HT-29 (cell line): Measurements from ENCODE around the genes GPR152, TBX10 and ALDH3B1.

GRCh38 chr11:67270077-67271151 is 4.1 kb downstream of the GRK2 start:
- RAMPAGE, long total RNA, result no peak

GRCh38 chr11:67304451-67305127 is 1.3 kb downstream of the SSH3 start:
- RAMPAGE, long total RNA, result no peak

DNA sequence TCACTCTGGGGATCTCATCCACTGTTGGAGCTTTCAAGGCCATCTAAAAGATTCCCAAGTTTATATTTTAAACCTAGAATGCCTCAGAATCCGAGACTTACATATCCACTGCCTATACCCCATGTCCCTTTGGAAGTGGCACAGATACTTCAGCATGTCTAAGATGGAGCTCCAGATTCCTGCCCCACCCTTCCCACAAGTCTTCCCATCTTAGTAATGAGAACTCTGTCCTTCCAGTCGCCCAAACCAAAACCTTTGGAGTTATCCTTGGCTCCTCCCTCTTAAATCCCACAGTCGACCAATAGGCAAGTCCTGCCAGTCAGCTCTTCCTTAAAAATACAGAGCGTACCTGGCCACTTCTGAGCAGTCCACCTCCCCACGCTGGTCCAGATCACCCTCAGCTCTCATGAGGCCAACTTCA is 4.3 kb downstream of the POLD4 start:
- RAMPAGE, long total RNA, result no peak

DNA sequence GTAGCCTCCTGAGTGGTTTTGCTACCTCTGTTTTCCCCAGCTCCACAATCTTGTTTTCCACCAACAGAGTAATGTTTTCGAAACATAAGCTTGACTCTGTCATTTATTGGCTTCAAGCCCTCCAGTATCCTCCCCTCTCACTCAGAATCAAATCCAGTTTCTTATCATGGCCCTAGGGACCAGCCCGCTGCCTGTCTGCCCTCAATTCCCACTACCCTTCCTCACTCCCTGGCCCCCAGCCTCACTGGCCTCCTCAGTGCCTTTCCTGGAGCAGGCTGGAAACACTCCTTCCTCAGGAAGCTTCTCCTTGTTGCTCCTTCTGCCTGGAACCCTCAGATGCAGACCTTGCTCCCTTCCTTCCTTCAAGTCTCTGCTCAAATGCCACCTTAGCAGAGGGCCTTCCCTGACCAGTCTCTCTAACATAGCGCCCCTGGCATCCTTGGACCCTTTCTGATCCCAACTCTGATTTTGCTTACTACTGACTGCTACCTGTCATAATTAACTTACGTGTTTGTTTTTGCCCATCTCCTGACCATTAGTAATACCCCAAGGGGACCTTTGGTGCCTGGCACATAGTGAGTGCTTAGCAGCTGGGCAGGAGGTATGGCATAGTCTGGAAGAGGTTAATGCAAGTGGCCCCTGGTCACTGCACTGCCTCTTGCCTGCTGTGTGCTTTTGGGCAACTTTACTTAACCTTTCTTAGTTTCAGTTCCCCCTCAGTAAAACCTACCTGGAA is 3.7 kb downstream of the POLD4 start:
- RAMPAGE, long total RNA, result no peak

GRCh38 chr11:67354204-67355096 is 1.1 kb upstream of the POLD4 start:
- RAMPAGE, long total RNA, result no peak

GRCh38 chr11:67356736-67357839 is 3.7 kb upstream of the POLD4 start:
- RAMPAGE, long total RNA, result no peak

DNA sequence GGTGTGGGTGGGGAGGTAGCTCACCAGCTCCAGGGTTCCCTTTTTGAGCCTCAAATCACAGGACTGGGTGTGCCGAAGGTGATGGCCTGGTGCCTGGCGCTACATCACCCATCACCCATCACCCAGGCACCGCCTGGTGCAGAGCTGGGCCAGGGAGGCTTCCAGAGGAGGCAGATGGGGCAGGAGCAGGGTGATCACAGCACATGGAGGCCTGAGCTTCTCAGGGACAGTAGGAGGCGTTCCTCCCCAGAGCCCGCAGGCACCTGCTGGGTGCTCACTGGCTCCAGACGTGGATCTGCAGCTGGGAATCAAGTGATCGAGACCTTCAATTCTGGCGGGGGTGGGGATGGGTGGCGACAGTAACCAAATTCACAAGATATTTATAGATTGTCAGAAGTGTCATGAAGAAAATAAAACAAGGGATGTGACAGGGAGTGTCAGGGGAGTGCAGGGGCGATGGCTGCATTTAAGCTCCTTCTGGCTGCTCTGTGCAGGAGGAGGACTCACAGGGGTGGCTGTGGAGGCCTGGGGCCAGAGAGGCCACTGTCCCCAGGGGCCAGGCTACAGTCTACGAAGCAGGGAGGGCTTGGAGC is 3.3 kb downstream of the TBC1D10C start:
- RAMPAGE, long total RNA, result no peak

DNA sequence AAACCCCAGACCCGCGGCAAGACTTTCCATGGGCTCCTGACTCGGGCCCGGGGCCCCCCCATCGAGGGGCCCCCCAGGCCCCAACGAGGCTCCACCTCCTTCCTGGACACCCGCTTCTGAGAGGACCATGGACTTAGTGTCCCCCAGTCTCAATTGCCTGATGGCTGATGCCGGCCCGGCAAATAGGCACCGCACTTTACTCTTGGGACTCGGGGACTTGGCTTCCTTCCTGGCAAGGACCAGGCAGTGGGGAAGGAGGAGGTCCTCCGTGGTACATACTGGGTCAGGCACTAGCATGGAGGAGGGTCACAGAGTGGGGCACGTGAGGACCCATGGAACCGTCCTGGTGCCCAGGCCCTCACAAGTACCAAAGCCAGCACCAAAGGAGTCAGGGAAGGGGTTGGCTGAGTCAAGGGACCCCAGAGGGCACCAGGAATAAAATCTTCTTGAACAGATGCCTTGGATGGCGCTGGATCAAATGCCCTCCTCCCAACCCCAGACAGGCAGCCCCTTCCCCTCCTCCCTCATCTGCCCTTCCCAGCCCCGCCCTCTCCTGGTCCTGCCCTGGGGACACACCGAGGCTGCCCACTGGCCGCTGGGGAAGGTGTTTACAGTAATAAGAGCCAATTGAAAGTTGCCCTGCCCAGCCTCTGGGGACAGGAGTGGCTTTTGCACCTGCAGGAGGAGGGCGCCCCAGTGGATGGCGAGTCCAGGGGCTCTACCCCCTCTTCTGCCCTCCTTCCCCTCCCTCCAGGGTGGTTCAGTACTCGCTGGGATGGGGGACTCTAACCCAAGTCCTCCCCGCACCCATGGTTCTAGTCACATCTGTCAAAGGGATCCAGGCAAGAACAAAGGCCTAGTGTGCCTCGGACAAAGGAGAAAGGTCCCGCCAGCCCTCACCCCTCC is 5.6 kb upstream of the CARNS1 start:
- RAMPAGE, long total RNA, result no peak

GRCh38 chr11:67416310-67417482 is 1.2 kb downstream of the CARNS1 start:
- RAMPAGE, long total RNA, result no peak

DNA sequence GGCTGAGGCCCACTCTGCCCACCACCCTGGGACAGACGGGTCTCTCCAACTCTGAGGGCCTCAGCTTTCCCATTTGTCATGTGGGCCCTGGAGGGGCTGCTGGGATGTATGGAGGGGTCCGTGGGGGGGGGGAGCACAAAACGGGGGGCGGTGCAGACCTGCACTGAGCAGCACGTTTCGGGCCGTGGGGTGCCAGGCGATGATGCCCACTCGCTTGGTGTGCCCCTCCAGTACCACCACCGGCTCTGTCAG is 1.8 kb downstream of the CORO1B start:
- RAMPAGE, long total RNA, result no peak

DNA sequence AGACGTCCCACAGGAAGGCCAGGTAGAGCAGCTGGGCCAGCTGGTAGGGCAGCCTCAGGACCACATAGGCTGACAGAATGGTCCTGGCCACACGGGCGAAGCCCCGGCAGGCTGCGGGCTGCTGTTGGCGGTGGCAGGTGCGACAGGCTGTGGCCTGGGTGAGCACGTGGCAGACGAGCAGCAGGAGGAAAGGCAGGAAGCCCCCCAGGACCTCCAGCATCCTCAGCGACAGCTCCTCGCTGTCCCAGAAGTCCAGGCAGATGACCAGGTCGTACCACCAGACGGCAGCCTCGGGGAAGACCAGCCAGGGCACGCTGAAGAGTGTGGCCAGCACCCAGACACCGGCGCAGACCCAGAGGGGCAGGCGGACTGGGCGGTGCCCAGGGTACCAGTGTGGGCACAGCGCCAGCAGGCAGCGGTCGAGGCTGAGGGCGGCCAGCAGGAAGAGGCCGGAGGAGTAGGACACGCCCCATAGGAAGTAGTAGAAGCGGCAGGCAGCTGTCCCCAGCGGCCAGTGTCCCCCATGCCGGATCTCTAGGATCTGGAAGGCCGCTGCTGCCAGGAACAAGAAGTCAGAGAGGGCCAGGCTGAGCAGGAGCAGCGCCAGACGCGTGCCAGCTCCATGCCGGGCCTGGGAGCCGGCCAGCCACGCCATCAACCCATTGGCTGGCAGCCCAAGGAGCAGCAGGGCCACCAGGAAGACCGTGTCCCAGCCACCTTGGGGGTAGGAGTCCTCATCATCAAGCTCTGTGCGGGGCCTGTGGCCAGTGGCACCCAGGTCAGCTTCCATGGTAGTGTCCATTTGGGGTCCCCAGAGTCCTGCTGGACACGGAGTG is at the start of gene GPR152:
Gene GPR152, minus strand, starts transcription at position 807 of the 836 bp plus-strand sequence.
- RAMPAGE, long total RNA, result no peak

GRCh38 chr11:67464570-67465750 is 4.1 kb downstream of the TMEM134 start:
- RAMPAGE, long total RNA, result no peak

DNA sequence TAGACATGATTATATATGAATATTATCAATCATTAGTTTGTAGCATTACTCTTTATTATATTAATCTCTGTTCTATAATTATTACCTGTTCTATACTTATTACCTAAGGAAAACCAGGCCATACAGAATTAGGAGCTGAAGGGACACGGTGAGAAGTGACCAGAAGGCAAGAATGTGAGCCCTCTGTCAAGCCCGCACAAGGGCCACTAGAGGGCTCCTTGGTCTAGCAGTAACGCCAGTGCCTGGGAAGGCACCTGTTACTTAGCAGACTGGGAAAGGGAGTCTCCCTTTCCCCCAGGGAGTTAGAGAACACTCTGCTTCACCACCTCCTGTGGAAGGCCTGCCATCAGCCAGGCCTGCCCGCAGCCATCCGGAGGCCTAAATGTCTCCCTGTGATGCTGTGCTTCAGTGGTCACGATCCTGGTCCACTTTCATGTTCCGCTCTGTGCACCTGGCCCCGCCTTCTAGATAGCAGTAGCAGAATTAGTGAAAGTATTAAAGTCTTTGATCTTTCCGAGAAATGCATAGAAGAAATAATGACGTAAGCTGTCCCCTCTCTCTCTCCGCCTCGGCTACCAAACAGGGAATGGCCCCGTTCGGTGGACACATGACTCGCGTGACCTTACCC is 10.9 kb upstream of the GSTP1 start:
- RAMPAGE, long total RNA, result no peak

GRCh38 chr11:67619770-67620324 is 9.9 kb downstream of the NUDT8 start:
- RAMPAGE, long total RNA, result no peak

GRCh38 chr11:67632304-67632996 is 2.7 kb upstream of the NUDT8 start:
- RAMPAGE, long total RNA, result no peak

GRCh38 chr11:67639639-67640075 is at the start of gene TBX10:
Gene TBX10, minus strand, starts transcription at chr11:67639763.
- RAMPAGE, long total RNA, result no peak

GRCh38 chr11:67644910-67645487 is 5.4 kb upstream of the TBX10 start:
- RAMPAGE, long total RNA, result no peak

GRCh38 chr11:67656314-67656791 is 5.8 kb upstream of the ACY3 start:
- RAMPAGE, long total RNA, result no peak

DNA sequence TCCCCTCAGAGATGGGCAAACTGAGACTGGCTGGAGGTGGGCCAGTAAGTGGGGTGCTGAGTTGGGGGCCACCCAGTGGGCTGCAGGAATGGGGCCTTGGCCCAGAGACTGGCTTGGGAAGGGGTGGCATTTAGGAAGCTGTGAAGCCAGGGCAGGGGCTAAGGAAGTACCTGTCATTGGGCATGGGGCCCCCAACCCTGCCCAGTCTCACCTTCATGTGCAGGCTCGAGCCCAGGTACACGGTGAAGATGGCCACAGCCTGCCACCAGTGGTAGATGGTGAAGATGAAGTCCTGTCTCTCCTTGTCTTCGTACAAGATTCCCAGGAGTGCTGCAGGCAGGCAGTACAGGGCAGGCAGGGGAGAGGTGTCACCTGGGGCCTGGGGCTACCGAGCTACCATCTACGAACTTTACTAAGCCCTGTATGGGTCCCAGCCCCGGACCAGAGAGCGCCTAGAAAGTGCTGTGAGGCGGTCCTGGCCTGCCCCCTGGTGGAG is 10.4 kb downstream of the UNC93B1 start:
- RAMPAGE, long total RNA, result no peak

DNA sequence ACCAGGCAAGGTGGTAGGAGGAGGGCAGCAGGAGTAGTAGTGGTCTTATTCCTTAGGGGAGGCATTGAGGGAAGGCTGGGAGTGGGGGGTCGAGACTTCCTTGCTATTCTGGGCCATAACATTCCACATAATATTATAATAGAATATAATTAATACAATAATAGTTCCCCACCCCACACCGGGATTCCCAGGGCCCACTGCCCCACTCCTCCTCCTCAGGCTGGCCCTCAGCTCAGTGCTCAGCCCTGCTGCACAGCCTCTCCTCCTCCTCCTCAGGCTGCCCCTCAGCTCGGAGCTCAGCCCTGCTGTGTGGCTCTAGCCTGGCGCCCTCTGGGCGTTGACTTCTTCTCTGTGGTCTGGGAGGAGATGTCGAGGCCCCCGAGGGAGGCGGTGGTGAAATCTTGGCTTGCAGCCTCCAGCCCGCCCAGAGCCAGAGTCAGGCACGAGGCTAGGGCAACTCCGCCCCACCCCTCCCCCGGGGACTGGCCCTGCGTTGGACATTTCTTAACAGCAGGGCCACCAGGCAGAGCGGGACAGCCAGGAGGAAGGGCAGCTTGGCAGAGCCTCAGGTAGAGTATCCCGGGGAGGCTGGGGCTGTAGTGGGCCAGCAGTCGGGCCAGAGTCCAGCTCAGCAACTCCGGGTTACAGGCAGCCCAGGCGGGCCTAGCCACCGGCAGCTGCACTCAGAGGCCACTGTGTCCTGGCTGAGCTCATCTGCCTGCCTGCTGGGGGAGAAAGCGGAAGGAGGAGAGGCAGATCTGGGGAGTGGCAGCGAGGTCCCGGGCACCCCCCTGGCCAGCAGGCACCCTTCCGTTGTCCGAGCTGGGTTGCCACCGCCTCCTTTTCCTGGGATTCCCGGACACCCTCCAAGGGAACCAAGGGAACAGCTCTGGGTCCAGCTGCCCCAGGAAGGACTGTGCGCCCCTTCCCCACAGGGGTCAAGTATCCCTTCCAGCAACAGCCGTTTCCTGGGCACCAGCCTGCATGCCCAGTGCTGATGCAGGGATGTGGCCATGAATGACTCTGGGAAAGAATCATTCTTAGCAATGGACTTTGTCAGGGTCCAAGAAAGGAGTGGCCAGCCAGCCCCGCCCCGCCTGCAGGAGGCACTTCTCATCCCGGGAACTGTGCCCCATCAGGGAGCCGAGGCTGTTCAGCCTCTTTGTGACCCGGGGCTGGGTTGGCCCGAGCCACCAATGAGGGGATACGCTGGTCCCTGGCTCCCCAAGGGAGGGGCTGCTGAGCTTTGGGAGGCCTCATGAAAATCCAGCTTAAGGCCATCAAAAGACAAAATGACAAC is at the start of gene ALDH3B1:
Gene ALDH3B1, plus strand, starts transcription at position 504 of the 1,300 bp plus-strand sequence.
- RAMPAGE, long total RNA, result no peak